Upper lobe of left lung (tissue), 5 donors: ENCODE measurements around a stretch of chr2.

DNA sequence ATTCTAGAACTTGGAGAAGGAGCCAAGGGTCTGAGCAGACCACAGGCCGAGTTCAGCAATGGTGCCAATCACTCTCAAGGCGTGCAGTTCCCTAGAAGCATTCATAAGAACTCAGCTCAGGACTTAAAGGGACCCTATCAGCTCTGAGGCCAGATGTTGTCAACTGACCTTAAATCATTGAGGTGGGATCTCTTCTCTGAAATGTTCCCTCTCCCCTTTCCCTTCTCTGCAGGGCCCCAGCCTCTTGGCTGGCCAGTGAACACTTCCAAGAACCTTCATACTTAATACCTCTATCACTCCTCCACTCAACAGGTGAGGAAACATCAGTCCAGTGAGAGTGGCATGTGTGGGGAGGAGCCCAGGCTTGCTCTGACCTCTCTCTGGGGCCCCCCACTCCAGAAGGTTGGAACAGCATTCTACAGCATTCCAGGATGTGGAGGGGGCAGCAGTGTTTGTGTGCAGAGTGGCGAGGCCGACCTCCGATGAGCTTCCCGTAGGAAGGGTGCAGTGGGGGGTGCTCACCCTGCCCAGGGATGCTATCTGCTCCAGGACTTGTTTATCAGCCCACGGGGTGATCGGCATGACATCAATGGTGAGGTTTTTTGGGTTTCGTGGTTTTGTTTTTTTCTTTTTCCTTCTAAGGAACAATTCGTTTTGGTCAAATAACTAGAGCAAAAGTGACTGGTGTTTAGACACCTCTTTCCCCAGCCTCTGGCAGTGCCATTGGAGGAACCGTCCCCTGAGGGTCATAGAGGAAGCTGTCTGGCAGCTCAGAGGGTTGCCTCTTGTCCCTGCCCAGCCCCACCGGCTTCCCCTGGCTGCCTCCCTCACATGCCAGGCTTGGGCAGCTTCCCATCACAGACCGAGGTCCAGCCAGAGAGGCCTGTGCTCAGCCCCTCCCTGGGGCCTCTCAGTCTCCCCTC lies 96.7 kb downstream of the ZFP36L2 start:
- PRO-cap, 2 experiments: peak in 1 of 2 experiments; most common plus-strand start position 858 of the sequence (in 1)
- RAMPAGE, long total RNA, 4 experiments: no peak in any of the 4 experiments

GRCh38 chr2:43225015-43225406 lies 1.4 kb downstream of the ZFP36L2 start:
- PRO-cap, 2 experiments: no peak in any of the 2 experiments
- RAMPAGE, long total RNA, 4 experiments: no peak in any of the 4 experiments

GRCh38 chr2:43445197-43445745 lies 150.6 kb downstream of the THADA start:
- PRO-cap, 2 experiments: no peak in any of the 2 experiments
- RAMPAGE, long total RNA, 4 experiments: no peak in any of the 4 experiments

- PRO-cap, 2 experiments: no peak in any of the 2 experiments
- RAMPAGE, long total RNA, 4 experiments: no peak in any of the 4 experiments
Observed at GRCh38 chr2:43464483-43465200, 131.2 kb downstream of the THADA start.

DNA sequence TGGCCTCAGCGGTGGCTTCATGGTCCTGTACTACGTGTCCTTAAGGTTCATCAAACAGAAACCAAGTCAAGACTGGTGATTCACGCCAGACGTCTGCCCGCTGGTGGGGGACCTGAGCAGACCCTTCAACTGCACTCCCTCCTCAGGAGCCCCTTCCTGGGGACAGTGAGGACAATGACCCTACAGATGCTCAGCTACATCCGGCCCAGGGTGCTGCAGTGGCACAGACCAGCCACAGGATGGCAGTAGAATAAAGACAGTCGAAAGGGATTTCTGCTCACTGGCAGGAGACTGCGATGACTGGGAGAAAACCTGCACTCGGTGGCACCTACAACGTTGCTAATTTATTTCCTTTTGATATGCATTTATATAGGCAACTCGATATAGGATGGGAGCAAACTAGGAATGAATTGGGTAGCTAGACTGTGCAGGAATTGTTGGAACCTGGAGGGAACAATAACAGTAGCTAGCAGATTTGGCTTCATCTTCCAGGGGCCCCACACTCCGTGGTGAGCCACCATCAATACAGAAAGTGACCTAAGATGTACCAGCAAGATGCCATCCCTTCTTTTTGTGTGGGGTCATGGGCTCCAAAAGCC lies 39.2 kb downstream of the ABCG8 start:
- PRO-cap, 2 experiments: no peak in any of the 2 experiments
- RAMPAGE, long total RNA, 4 experiments: no peak in any of the 4 experiments

DNA sequence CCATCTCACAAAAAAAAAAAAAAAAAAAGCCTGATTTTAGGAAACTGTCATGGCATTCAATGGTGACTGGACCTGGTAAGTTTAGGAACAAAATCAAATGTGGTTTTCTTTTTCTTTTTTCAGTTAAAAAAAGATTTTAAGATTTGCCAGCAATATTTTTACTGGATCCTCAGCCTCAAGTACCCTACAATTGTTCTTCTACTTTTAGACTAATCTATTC lies 55.3 kb upstream of the PPM1B start:
- PRO-cap, 2 experiments: no peak in any of the 2 experiments
- RAMPAGE, long total RNA, 4 experiments: no peak in any of the 4 experiments

GRCh38 chr2:44201028-44202230 lies 32.8 kb downstream of the PPM1B start:
- PRO-cap, 2 experiments: no peak in any of the 2 experiments
- RAMPAGE, long total RNA, 4 experiments: no peak in any of the 4 experiments

- PRO-cap, 2 experiments: no peak in any of the 2 experiments
- RAMPAGE, long total RNA, 4 experiments: no peak in any of the 4 experiments
Observed at GRCh38 chr2:44778272-44779346, 162.9 kb upstream of the SIX3 start.

GRCh38 chr2:44934731-44936144 lies 6.3 kb upstream of the SIX3 start:
- PRO-cap, 2 experiments: no peak in any of the 2 experiments
- RAMPAGE, long total RNA, 4 experiments: no peak in any of the 4 experiments

GRCh38 chr2:45013979-45014477 lies 4.8 kb upstream of the SIX2 start:
- PRO-cap, 2 experiments: no peak in any of the 2 experiments
- RAMPAGE, long total RNA, 4 experiments: no peak in any of the 4 experiments

DNA sequence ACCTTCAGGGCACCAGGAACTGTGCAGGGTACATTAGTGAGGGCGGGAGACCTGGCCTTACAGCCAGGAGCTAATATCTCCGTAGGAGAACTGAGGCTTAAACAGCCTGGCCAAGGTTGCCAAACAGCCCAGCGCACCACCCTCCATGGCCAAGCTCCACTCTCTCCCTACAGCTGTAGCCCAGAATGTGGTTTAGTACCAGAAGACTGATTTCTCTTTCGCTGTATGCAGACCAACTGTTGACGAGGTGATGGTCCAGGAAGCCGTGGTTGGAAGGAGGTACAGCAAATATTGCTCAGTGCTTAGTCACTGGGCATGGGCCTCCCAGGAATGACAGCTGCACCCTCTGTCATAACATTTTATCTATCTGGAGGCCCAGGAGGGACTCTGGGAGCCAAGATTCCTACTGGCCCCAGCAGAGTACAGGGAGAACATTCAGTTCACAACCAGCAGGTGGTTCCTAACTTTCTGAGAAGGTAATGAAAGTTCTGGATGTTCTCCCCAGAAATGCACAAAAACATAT lies 228.8 kb upstream of the SIX2 start:
- PRO-cap, 2 experiments: no peak in any of the 2 experiments
- RAMPAGE, long total RNA, 4 experiments: no peak in any of the 4 experiments

DNA sequence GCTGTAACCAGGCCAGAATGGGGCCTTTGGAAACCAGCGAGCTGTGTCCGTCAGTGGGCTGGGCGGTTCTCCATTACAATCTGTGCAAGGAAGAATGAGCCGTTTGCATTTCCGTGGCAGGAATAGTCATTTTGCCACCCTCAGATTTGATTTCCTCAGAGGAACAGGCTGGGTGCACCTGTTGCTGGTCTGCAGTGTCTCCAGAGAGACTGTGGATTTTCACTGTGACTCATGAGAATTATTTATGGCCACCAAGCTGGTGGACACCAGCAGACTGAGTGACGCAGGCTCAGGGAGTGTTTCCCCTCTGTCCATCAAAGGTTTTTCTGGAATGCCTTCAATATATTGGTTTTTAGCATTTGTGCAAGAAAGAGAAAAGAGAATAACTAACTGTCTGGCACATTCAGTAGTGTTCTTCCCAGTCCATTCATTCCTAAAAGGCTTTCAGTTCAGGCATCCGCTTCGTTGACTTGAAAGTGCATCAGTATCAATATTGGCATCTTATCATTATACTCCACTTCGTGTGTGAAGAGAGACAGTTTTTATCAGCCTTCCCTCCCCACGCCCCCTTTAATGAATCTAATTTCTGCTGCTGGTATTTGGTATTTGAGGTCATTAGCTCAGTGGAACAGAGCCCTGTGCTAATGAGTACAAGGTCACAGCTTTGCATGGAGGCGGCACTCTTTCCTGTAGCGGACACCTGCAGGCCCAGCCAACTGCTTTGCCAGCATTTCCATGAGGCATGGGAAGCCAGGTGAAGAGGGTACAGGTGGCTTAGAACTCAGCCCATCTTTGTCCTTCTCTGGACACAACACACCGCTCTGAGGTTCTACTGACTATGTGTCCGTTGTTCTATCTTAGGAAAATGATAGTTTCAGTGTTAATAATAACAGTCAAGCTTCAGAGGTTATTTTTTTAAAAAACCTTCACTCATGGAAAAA lies 39.9 kb downstream of the PRKCE start:
- PRO-cap, 2 experiments: peak in 1 of 2 experiments; most common minus-strand start position 202 of the sequence (in 1)
- RAMPAGE, long total RNA, 4 experiments: no peak in any of the 4 experiments

DNA sequence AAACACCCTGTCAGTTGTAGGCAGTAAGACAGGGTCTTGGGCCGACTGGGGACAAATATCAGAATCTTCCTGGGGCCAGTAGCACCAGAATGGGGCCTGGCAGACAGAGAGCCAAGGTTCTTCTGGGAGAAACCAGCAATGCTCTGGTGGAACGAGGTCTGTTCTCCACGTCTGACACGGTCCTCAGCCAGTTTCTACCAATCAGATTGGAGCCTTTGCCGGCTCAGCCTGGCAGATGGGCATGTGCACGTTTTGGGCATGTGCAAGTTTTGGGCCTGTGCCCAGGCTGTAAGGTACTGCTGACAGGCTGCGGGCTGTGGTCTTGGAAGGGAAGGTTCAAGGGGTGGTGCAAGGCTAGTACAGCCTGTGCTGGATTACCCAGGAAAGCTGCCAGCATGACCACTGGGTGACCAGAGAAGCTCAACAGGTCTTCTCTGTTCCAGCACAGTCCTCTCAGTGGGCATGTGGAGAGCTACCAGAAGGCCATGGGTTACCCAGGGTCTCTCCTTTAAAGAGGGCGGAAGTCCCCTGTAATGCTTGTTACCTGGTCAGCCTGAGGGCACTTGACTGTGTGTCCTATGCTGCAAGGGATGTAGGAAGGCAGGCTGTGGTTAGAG lies 90.0 kb downstream of the PRKCE start:
- PRO-cap, 2 experiments: no peak in any of the 2 experiments
- RAMPAGE, long total RNA, 4 experiments: no peak in any of the 4 experiments

- PRO-cap, 2 experiments: no peak in any of the 2 experiments
- RAMPAGE, long total RNA, 4 experiments: no peak in any of the 4 experiments
Observed at GRCh38 chr2:45778825-45779187, 127.3 kb downstream of the PRKCE start.

GRCh38 chr2:45916714-45917272 lies 265.3 kb downstream of the PRKCE start:
- PRO-cap, 2 experiments: no peak in any of the 2 experiments
- RAMPAGE, long total RNA, 4 experiments: no peak in any of the 4 experiments

GRCh38 chr2:45962540-45963032 lies 311.1 kb downstream of the PRKCE start:
- PRO-cap, 2 experiments: no peak in any of the 2 experiments
- RAMPAGE, long total RNA, 4 experiments: no peak in any of the 4 experiments

DNA sequence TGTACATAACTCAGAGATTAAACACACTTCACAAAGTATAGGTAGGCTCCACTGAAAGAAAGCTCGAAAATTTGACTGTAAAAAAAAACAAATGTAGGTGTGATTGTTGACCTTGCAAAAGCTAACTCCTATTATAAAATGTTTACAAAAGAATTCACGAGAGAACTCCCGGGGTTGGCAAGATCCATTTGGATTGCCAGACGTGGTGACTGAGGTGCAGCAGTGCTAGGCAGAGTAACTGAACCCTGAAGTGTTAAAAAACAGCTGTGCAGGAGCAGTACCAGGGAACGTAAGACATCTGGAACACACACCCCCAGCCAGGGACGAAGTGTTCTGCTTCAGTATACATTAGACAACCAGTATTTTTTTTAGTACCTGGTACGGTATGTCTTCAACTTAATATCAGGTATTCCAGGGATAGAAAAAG lies 272.2 kb upstream of the EPAS1 start:
- PRO-cap, 2 experiments: no peak in any of the 2 experiments
- RAMPAGE, long total RNA, 4 experiments: no peak in any of the 4 experiments

DNA sequence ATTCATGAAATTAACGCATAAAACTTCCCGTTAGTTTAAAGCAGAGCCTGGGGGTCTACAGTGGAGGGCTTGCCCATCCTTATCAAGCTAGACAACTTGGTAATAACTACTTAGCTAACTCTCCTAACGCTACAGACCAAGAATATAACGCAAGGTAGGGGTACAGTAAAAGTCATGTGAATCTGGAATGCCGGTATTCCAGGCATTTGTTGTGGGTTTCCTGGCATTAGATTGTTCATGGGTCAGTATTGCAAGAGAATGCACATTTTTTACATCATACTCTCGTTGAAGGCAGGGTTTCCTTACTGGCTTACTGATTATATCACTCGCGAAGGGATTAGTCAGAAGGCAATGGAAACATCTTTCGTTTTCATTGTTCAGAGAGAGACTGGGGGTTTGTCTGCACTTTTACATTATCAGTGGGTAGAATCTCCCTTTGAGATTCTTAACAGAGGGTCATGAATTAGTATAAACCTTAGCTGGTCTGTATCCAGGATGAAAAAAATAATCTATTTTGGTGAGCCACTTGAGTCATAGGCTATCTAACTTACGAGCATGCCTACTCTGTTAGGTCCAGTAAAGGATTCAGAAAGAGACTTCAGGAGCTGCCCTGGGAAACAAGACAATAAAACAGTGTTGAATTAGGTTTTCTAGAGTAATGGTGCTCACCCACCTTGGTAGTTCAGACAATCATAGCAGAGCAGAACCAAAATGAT lies 229.4 kb upstream of the EPAS1 start:
- PRO-cap, 2 experiments: peak in 1 of 2 experiments; most common plus-strand start position 340 of the sequence (in 1)
- RAMPAGE, long total RNA, 4 experiments: no peak in any of the 4 experiments

DNA sequence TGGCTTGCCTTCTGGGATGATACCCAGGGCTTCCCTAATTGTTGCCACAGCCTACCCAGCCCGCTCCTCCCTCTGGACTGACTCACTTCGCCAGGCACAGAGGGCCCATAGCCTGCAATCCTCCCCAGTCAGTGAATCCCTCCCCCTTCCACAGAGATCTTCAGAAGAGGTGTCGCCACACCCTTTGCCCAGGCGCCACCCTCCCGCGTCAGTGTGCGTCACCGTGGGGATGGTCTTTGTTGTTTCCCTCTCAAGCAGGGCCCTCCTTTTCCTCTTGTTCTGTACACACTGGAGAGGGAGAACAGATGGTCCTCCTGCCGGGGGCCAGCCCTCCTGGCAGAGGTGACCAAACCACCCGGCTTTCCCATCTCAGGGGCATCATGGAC lies 115.1 kb upstream of the EPAS1 start:
- PRO-cap, 2 experiments: peak in 2 of 2 experiments; most common plus-strand start position 282 of the sequence (in 1); most common minus-strand start position 79 of the sequence (in 1)
- RAMPAGE, long total RNA, 4 experiments: no peak in any of the 4 experiments

DNA sequence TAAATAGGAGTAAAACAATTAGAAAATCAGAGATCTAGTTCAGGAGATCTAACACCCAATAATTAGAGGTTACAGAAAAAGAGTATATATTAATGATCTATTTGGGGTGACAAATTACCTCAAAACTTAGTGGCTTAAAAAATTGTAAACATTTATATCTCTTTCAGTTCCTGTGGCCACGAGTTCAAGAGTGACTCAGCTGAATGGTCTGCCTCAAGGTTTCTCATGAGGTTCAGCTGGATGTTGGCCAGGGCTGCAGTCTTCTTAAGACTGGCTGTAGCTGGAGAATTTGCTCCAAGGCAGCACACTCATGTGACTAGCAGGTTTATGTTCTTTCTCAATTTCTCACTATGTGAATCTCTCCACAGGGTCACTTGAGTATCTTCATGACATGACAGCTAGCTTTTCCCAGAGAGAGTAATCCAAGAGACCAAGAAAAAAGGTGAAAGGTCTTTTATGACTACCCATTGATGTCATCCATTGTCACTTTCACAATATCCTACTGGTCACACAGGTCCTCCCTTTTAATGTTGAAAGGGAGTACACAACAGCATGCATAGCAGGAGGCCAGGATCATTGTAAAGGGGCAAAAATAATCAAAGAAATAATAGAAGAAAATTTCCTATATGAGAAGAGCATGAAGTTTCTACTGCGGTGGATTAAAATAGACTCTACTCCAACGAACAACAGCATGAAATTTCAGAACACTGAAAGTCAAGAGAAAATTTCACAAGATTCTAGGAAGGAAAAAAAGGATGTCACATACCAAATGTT lies 72.4 kb upstream of the EPAS1 start:
- PRO-cap, 2 experiments: no peak in any of the 2 experiments
- RAMPAGE, long total RNA, 4 experiments: no peak in any of the 4 experiments